Urinary bladder (tissue), 3 donors: Measurements from ENCODE around the genes GATA1, KCND1, GAGE10, GAGE12E and GAGE12H.

GRCh38 chrX:47749047-47749480 lies 87.6 kb upstream of the ZNF81 start:
- PRO-cap = no peak
- RAMPAGE, long total RNA = no peak

GRCh38 chrX:48509262-48509952 lies 615 bp downstream of the PORCN start:
- PRO-cap = no peak
- RAMPAGE, long total RNA = no peak

- PRO-cap = unidirectional peak, plus-strand start at chrX:48538256
- RAMPAGE, long total RNA = no peak
These were observed 1.3 kb upstream of the TBC1D25 start for GRCh38 chrX:48538028-48538759.

DNA sequence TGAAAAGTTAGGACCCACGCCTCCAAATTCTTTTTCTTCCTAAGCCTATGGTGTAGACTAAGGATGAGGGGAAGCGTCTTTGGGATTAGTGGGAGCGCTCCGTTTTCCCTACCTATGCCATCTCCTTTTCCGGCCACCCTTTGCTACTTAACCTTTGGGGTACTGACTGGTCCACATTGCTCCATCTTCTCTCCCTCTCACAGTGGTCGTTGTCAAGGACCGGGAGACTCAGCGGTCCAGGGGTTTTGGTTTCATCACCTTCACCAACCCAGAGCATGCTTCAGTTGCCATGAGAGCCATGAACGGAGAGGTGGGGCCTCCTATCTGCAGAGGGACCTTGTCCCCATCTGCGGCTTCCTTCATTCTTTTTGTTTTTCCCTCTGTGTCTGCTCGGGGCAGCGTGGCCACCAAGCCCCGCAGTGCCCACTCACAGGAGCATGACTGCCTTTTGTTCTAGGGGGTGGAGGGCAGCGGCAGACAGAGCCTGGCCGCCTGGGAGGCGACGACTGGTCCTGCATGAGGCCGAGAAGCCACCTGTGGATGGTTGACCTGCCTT lies 1.2 kb downstream of the RBM3 start:
- PRO-cap = no peak
- RAMPAGE, long total RNA = no peak

DNA sequence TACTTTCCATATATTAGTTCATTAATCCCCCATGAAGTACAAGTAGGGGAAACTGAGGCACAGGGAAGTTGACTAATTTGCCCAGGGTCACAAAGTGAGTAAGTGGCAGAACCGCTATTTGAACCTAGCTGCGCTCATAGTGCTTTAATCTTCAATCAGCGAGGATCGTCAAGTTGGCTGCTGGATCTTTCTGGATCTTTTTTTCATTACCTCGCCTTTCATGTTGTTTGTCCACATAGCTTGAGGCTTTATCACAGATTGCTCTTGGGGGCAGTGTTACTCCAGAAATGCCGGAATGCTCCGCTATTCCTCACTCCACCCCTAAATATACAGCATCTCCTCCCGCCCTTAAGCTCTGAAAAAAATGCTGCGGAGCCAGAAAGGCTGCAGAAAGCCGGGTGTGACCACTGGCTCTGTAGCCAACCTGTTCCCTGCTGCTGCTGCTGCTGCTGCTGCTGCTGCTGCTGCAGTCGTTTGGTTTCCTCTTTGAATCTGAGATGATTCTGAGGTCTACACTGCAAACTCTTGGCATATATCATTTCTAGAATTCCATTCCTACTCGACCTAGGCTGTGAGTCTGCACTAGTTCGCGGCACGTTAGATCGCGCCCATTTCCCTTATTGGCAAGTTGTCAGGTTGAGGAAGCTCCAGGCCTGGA lies 34.1 kb downstream of the WDR13 start:
- PRO-cap = unidirectional peak, plus-strand start at position 378 of the sequence
- RAMPAGE, long total RNA = no peak

DNA sequence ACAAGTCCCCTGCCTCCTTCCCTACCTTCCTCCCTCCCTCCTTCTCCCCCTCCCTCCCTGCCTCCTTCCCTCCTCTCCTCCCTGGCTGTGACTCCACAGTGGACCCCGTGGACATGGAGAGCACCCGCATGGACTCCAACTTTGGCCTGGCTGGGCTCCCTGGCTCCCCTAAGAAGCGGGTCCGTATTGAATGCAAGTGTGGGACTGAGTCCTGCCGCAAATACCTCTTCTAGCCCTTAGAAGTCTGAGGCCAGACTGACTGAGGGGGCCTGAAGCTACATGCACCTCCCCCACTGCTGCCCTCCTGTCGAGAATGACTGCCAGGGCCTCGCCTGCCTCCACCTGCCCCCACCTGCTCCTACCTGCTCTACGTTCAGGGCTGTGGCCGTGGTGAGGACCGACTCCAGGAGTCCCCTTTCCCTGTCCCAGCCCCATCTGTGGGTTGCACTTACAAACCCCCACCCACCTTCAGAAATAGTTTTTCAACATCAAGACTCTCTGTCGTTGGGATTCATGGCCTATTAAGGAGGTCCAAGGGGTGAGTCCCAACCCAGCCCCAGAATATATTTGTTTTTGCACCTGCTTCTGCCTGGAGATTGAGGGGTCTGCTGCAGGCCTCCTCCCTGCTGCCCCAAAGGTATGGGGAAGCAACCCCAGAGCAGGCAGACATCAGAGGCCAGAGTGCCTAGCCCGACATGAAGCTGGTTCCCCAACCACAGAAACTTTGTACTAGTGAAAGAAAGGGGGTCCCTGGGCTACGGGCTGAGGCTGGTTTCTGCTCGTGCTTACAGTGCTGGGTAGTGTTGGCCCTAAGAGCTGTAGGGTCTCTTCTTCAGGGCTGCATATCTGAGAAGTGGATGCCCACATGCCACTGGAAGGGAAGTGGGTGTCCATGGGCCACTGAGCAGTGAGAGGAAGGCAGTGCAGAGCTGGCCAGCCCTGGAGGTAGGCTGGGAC lies 11.1 kb downstream of the SUV39H1 start:
- PRO-cap = no peak
- RAMPAGE, long total RNA = no peak

- PRO-cap = no peak
- RAMPAGE, long total RNA = no peak
These were observed 23.4 kb downstream of the SUV39H1 start for GRCh38 chrX:48719850-48720387.

- PRO-cap = no peak
- RAMPAGE, long total RNA = no peak
These were observed at the start of gene GATA1 for GRCh38 chrX:48785616-48786957. TSS of gene GATA1 (plus strand) at chrX:48786590.

DNA sequence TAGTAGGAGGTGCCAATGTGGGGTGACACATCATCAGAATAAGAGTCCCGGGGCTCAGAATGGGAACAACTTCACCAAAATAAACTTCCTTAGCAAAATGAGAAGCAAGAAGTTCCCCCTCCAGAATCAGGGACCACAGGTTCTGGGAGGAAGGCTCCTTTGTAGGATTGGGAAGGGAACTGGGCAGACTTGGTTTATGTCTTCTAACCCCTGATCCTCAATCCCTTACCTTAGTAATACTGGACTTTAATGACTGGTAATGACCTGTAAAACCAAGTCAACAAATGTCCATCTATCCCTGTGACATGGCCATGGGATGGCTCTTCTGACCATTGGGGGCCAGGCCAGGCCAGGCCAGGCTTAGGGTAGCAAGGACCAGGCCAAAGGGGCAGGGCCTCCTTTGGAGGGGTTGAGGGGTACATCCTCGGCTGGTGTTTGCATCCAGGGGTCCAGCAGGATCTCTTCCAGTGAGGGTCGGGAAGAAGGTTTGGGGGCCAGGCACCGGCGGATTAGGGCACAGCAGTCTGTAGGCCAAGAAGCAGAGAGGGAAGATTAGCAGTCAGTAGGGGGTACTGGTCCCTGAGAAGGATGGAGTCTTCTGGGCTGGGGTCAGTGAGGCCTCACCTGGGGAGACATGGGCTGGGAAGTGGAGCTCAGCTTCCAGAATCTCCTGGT lies 2.5 kb upstream of the SLC35A2 start:
- PRO-cap = no peak
- RAMPAGE, long total RNA = no peak

GRCh38 chrX:48919875-48920356 lies 1.1 kb upstream of the PIM2 start:
- PRO-cap = no peak
- RAMPAGE, long total RNA = no peak

- PRO-cap = no peak
- RAMPAGE, long total RNA = no peak
These were observed 1.6 kb upstream of the PIM2 start for GRCh38 chrX:48920357-48920965.

DNA sequence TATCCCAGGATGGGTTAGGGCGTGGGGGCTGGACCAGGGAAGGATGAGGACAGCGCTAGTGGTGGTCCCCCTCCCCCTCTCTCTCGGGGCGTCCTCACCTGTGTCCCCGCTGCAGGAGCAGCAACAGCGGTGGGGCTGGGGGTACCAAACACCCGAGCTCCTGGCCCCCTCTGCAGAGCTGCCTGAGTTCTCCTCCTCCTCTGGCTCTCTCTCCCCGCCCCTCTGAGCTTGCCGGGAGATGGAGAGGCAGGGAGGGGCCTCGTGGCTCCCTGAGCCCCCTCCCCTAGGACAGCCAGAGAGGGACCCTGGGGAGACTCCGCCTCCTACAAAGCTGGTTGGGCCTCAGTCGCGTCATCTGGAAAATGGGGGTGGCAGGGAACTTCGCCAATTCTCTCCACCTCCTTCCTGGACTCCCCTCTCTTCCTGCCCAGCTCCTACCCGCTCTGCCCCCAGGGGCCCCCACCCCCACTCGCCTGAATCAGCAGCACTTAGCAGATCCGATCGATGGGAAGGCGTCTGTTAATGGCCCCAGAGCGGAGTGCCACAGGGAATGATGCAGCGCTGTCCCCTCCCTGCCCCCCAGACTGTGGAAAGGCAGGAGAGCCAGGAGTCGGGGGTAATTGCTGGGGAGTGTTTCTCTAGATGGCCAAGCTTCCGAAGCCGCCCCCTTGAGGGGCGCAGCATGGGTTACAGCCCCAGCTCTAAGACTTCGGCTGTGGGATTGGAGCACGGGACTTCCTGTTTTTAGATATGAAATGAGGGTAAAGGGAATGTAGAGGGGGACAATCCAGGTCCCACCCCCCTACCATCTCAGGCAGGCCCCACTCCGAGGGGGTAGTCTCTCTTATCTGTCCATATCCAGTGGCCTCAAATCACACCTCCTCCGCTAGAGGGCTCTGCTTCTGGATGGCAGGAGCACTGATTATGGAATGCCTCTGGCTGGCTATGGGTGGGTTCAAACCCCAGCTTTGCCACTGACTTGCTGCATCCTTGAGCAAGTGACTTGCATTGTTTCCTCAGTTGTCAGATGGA lies at the start of gene KCND1:
TSS of gene KCND1 (minus strand) at position 202 of the 1,032 bp plus-strand sequence.
- PRO-cap = unidirectional peak, minus-strand start at position 213 of the sequence
- RAMPAGE, long total RNA = no peak

DNA sequence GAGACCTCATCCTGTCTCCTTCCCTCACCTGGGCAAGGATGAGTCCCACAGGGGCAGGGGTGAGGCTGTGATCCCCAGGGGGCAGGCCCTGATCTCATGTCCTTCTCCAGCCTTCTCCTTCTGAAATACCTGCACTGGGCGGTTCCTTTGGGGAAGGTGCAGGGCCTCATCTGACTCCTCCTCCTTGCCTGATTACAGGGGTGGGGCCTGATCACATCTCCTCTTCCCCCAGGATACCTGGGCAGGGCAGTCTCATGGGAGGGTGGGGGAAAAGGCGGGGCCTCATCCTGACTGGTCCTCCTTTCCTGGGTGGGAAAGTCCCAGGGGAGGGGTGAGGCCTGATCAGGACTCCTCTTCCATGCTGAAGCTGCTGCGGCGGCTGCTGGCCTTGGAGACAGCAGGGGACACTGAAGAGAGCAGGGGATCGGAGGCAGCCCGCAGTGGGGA lies 13.3 kb downstream of the TFE3 start:
- PRO-cap = no peak
- RAMPAGE, long total RNA = no peak

- PRO-cap = bidirectional peak, plus-strand start at chrX:49166712, minus-strand start at chrX:49166615
- RAMPAGE, long total RNA = no peak
These were observed 3.6 kb downstream of the MAGIX start for GRCh38 chrX:49165778-49166899.

GRCh38 chrX:49174523-49175534 lies 3.1 kb downstream of the PLP2 start:
- PRO-cap = no peak
- RAMPAGE, long total RNA = no peak

- PRO-cap = no peak
- RAMPAGE, long total RNA = no peak
These were observed at the start of gene GAGE10 for GRCh38 chrX:49303196-49303939. TSS of gene GAGE10 (plus strand) at chrX:49303646.

DNA sequence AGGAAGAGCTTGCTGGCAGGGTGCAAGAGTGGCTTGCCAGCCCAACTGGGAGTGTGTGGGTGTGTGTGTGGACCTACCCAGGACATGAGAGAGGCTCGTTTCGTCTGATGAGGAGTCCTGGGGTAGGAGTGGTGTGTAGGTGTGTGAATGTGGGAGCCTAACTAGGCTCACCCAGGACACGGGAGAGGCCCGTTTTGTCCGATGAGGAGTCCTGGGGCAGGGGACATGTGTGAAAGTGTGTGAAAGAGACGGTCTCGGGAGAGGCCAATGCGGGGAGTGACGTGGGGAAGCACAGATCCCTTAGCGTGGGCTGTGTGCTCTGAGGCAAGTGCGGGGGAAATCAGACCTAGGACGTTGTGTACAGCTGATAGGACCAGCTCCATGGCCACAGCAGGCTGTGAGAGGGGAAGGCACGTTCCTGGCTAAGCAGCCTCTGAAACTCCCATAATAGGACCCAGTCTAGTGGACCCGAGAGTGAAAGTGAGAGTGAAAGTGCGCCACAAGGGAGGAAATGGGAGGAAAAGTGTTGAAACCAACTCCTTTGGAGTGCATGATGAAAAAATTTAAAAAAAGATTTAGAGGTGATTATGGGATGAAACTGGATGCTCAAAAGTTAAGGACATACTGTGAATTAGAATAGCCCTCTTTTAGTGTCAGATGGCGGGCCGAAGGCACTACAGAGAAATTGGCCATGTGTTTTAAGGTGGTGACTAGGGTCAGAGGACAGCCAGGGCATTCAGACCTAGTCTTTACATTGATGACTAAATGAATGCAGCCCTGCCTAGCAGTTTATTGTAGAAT lies 5.5 kb downstream of the GAGE10 start:
- PRO-cap = no peak
- RAMPAGE, long total RNA = no peak

GRCh38 chrX:49551016-49551586 lies at the start of gene GAGE12E:
TSS of gene GAGE12E (plus strand) at chrX:49551289.
- PRO-cap = no peak
- RAMPAGE, long total RNA = no peak

GRCh38 chrX:49579639-49580006 lies at the start of gene GAGE12H:
TSS of gene GAGE12H (plus strand) at chrX:49579949.
- PRO-cap = no peak
- RAMPAGE, long total RNA = no peak

- PRO-cap = no peak
- RAMPAGE, long total RNA = no peak
These were observed 133.3 kb downstream of the AKAP4 start for GRCh38 chrX:50067321-50068057.